ENCODE measurements around the genes ZNF491, ZNF439 and ZNF700.

DNA sequence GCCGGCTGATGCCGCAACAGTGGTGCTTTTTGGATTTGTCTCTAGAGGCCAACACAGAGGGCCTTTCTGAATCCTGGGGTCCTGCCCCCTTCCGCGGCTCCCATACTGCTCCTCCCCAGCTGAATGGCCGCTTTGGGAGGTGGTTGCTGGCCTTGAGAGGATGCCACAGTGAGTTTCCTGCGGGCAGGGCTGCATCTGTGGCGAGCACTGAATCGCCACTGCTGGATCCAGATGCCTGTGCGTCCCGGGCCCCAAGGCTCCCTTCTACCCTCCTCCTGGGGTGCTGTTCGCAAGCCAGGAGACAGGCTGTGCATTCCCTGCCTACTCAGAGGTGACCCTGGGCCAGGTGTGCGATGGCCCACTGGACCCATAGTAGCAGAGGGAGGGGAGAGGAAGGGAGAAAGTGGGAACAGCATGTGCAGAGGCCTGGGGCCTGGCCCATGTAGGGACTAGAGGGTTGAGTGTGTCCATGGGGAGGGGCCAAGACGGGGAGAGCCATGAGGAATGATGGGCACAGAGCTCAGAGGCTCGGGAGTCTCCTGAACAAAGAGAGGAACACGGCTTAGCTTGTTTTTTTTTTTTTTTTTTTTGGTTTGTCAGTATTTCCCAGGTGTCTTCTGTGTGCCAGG lies 27.2 kb downstream of the CARM1 start:
- PRO-cap: no peak

GRCh38 chr19:10901767-10902202 lies 26.7 kb downstream of the YIPF2 start:
- PRO-cap: no peak

- PRO-cap: no peak
Measured at GRCh38 chr19:10995965-10996694, 35.3 kb downstream of the SMARCA4 start.

DNA sequence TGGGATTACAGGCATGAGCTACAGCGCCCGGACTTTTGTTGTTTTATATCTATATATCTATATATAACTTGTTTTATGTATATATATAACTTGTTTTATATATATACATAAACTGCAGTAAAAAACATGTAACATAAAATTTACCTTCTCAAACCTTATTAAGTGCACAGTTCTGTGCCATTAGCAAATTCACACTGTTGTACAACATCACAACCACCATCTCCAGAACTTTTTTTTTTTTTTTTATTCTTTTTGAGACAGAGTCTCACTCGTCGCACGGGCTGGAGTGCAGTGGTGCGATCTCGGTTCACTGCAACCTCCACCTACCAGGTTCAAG lies 20.2 kb downstream of the LDLR start:
- PRO-cap: no peak

- PRO-cap: no peak
Measured at GRCh38 chr19:11113032-11114000, 24.1 kb downstream of the LDLR start.

GRCh38 chr19:11179664-11180494 lies 17.5 kb downstream of the KANK2 start:
- PRO-cap: no peak

- PRO-cap: no peak
Measured at GRCh38 chr19:11194684-11195495, 2.5 kb downstream of the KANK2 start.

DNA sequence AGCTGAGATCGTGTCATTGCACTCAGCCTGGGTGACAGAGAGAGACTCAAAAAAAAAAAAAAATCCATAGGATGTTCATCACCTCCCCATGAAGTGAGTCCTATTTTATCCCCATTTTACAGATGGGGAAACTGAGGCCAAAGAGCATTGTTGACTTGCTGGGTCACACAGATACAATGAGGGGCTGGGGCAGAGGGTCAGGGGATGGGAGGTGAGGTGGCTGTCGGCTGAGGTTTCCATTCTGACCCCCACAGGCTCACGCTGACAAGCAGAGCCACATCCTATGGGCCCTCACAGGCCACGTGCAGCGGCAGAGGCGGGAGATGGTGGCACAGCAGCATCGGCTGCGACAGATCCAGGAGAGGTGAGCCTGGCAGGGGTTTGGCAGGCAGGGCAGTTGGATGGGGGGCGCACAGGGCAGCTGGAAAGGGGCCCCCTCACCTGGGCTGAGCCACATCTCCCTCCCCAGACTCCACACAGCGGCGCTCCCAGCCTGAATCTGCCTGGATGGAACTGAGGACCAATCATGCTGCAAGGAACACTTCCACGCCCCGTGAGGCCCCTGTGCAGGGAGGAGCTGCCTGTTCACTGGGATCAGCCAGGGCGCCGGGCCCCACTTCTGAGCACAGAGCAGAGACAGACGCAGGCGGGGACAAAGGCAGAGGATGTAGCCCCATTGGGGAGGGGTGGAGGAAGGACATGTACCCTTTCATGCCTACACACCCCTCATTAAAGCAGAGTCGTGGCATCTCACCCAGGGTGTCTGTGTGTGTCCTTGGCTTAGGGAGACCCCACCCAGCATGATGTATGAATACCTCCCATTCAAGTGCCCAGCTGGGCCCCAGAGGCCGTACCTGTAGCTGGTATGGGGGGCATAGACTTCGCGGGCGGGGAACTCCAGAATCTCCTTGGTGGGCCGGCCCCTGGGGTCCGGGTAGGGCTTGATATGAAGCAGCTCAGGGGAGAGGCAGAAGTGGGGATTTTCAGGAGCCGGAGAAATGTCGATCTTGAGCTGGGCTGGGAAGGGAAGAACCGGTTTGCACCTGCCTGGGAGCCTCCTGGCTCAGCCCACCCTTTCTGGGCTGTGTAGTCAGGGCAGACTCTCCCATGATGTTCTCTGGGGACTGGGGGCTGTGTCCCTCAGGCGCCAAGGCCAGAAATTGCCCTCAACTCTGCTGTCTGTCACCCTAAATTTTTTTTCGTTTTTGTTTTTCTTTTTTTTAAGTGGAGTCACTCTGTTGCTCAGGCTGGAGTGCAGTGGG lies 2.2 kb downstream of the ANGPTL8 start:
- PRO-cap: no peak

DNA sequence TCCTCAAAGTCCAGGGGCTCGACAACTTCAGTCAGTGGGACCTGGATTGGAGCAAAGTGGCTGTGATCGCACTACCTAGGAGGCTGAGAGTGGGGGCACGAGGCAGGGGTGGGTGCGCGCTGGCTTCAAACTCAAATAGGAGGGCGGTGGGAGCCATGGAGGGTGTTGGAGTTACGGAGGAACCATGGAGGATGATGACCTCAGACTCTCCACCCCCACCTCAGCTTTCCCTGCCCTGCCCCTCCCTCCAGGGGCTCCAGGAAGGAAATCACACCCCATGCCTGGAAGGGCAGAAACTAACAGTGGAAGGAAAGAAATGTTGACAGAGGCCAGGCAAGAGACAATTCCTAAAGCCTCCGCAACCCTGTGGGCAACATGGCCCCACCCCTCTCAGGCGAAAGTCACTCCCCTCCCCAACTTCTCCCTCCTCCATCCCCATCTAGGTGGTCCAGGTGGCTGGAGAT lies 9.4 kb downstream of the DOCK6 start:
- PRO-cap: no peak

DNA sequence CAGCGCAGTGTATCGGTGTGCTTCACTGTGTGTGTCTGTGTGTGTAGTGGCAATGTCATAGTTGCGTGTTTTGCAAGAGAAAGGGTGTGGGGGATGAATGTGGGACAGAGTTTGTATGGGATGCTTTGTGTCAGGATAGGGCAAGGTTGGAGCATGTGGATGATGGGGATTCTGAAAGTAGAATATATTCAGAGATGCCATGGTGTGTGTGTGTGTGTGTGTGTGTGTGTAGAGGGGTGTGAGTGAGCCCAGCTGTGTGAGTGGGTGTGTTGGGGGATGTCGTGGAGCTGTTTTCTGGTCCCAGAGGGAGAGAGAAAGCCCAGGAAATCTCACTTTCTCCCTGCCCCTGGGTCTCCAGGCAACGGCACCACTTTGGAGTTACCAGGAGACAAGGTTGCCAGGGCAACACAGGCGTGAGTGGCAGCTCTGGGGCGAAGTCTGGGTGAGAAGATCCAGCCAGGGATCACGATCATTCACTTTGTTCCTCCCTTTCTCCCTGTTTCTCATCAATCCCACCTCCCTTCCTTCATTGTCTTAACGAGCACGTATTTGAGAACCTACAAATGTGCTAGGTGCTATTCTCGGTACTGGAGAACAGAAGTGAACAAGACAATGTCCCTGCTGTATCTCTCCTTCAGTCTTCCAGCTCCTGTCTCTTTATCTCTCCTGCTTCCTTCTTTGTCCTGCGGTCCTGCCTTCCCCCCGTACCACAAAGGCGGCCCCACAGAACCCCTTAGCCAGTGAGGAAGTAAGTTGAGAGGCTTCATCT lies 922 bp upstream of the SWSAP1 start:
- PRO-cap: no peak

DNA sequence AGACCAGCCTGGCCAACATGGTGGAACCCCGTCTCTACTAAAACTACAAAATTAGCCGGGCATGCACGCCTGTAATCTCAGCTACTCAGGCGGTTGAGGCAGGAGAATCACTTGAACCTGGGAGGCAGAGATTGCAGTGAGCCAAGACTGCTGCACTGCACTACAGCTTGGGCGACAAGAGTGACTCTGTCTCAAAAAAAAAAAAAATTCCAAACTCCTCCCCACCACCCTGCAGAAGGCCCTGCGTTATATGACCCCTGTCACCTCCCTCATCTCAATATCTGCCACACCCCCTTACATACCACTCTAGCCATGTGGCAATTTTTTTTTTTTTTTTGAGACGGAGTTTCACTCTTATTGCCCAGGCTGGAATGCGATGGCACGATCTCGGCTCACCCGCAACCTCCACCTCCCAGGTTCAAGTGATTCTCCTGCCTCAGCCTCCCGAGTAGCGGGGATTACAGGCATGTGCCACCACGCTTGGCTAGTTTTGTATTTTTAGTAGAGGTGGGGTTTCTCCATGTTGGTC lies 4.7 kb downstream of the EPOR start:
- PRO-cap: no peak

DNA sequence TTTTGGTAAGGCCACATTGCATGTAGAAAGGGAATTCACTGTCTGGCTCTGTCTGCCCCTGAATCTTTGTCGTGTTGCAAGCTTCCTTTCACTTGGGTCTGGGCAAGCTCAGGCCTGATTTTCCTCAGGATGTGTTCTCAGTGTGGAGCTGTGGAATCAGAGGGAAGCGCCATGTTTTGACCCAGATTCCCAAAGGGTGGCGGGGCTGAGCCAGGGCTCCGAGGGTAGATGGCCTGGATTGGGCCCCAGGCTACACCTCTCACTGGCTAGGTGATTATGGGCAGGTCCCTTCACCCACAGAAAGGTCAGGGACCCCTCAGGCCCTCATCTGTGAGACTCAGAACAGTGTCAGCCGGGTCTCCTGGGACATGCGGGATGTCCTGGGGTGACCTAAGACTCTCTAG lies 8.7 kb downstream of the PRKCSH start:
- PRO-cap: no peak

DNA sequence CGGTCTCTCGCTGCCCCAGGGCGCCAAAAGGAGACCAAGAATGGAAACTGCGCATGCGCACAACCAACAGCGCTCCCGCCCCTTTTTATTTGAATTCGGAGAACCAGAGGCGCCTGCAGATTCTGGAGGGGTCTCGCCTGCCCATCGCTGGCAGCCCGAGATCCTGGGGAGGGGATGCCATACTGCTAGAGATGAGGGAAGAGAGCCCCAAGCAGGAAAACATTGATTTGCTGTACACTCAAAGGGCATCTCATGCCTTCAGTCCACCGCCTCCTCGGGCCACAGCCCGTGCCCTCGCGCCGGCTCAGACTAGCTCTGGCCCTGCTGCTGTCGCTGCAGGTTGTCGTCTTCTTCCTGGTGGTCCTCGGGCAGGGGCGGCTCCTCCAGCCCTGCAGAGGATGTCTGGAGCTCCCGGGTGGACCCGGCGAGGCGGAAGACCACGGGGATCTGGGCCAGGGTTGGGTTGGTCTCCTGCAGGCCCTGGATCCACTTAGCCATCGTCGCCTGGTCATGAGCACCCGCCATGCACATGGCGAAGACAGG lies 307 bp upstream of the ZNF653 start:
- PRO-cap: no peak

- PRO-cap: no peak
Measured at GRCh38 chr19:11549606-11550447, 9.2 kb downstream of the ELOF1 start.

GRCh38 chr19:11798165-11799445 lies at the start of gene ZNF491:
Gene ZNF491 (plus strand): TSS chr19:11798523.
- PRO-cap: no peak

DNA sequence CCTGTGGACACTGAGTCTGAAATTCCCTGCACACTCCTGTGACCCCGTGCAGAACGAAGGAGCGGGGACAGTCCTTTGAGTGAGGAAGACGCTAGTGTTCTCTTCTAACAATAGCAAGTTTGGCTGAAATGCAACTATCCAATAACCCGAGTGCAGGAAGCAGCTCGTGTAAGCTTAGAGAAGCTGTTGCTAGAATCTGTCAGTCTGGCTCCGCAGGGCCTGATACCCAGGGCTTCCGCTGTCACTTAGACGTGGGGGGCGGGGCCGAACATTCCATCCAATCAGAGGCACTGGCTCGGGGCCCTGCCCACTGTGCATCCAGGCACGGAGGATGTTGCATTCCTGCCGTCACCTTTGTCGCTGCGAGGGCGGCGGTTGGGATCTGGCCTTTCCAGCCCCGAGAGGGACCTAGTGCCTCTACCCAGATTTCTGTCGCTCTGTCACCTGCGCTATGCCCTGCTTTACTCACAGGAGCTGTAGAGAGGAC lies at the start of gene ZNF439:
TSS of gene ZNF439 (plus strand) at position 310 of the 487 bp plus-strand sequence.
- PRO-cap: no peak

DNA sequence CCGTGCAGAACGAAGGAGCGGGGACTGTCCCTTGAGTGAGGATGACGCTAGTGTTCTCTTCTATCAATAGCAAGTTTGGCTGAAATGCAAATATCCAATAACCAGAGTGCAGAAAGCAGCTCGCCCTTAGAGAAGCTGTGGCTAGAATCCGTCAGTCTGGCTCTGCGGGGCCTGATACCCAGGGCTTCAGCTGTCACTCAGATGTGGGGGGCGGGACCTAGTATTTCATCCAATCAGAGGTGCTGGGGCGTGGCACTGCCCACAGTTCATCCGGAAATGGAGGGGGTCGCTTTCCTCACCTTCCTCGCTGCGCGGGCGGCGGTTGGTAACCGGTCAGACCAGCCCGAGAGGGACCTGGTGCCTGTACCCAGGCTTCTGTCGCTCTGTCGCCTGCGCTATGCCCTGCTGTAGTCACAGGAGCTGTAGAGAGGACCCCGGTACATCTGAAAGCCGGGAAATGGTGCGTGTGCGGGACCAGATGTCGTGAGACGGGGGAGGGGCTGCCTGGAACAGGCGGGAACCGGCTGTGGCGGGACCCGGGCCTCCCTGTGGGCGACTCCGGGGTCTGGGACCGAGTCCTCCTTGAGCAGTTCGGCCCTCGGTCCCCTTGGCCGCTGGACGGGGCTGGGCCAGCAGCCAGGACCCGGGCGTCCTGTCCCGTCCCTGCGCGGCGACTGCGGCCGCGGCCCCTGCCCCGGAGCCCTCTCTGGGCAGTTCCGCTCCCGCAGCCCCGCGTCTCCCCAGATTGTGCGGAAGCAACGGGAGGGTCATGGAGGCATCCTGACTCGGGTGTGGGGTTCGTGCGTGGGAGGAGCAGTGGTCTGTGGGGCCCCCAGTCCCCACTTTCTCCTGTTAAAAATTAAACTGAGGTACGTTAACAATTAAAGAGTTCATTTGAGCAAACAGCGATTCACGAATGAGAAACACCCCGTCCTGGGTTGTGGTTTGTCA lies at the start of gene ZNF700:
TSS of gene ZNF700 (plus strand) at position 294 of the 951 bp plus-strand sequence.
- PRO-cap: no peak

GRCh38 chr19:11965949-11966415 lies 1.1 kb downstream of the ZNF763 start:
- PRO-cap: no peak

DNA sequence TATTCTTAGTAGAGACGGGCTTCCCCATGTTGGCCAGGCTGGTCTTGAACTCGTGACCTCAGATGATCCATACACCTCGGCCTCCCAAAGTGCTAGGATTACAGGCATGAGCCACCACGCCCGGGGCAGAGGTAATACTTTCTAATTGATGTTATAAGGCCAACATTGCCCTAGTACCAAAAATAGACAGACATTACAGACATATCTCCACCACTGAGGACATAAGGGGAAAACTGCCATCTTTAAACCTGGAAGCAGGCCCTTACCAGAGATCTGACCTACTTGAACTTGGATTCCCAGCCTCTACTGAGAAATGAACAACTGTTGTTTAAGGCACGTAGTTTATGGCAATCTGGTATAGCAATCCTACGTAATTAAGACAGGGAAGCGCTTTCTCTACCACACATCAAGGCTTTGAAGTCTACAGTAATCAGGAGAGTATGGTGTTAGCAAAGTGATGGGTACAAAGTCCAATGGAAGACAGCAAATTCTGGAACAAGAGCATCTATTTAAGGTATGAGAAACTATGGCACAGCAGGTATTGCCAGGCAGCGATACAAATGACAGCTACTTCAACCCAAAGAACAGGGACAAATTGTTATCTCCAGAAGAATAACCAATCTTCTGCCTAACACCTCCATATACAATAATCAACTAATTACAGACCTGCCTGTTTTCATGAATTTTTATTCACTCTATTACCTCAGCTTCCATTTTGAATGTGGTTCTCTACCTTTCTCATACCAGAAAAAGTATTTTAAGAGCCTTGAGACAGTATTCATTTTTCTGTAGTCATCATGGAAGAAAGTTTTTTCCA lies 3.1 kb downstream of the ZNF563 start:
- PRO-cap: no peak

GRCh38 chr19:12331196-12331707 lies 2.2 kb downstream of the ZNF563 start:
- PRO-cap: no peak

All from peritoneum (tissue), 1 donor.